Parietal lobe (tissue), 2 donors: Measurements from ENCODE around the gene DCDC2B.

DNA sequence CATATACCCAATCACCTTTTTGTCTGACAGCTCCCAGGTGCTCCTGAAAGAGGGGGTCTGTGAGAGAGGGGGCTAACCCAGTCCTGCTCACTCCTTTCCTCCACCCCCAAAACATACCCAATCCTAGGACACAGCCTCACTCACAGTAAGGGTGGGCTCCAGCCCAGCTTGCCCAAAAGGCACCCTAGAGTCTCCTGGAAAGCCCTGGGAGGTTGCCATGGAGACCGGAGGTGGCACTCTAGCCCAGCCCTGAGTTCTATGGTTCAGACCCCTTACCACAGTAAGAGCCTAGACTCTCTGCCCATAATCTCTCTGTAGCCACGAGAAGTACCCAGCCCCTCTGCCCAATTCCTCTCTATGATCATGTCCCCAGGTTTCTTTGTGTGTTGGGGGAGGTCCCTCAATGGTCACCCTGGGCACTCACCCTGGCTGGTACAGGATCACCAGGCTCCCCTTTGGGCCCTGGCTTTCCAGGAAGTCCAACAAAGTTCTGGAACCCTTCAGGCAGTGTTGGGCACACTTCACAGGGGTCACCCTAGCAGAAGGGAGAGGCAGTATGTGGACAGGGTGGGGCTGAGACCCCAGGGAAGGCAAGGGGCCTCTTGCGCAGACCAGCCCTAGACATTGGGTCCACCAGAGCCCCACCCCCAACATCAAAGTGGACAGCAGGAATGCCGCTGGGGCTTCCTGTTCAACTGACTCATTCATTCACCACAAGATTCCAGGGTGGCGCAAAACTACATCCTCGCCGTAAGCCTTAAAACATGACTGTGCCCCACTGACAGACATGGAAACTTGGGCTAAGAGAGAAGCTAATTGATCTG is 14.3 kb downstream of the COL16A1 start:
- RAMPAGE, long total RNA, result no peak

DNA sequence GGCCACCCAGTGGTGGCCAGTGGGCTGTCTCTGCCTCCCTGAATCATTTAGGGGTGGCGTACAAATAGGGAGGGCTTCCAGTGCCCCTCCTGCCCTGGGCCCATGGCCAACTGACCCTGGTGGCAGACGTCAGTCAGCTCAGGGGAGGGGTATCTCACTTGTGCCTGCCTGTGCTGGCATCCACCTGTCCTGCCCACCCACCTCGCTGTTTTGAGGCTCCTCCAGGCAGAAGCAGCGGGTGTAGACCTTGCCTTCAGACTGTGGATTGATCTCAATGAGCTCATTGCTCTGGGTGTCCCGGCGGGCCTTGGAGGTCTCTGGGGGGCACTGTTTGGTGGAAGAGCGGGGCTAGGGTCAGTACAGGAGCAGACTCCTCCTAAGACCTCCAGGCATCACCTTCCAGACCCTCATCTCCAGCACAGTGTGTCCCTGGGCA is 7.0 kb downstream of the COL16A1 start:
- RAMPAGE, long total RNA, result no peak

- RAMPAGE, long total RNA, result no peak
These were observed 49.0 kb downstream of the PTP4A2 start for GRCh38 chr1:31888980-31889763.

DNA sequence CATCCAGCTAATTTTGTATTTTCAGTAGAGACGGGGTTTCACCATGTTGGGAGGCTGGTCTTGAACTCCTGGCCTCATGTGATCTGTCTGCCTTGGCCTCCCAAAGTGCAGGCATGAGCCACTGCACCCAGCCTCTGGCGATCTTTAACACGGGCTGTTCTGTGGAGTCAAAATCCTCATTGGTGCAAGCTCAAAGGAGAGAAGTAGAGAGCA is 34.5 kb downstream of the PTP4A2 start:
- RAMPAGE, long total RNA, result no peak

- RAMPAGE, long total RNA, result no peak
These were observed 33.0 kb downstream of the PTP4A2 start for GRCh38 chr1:31905059-31905705.

DNA sequence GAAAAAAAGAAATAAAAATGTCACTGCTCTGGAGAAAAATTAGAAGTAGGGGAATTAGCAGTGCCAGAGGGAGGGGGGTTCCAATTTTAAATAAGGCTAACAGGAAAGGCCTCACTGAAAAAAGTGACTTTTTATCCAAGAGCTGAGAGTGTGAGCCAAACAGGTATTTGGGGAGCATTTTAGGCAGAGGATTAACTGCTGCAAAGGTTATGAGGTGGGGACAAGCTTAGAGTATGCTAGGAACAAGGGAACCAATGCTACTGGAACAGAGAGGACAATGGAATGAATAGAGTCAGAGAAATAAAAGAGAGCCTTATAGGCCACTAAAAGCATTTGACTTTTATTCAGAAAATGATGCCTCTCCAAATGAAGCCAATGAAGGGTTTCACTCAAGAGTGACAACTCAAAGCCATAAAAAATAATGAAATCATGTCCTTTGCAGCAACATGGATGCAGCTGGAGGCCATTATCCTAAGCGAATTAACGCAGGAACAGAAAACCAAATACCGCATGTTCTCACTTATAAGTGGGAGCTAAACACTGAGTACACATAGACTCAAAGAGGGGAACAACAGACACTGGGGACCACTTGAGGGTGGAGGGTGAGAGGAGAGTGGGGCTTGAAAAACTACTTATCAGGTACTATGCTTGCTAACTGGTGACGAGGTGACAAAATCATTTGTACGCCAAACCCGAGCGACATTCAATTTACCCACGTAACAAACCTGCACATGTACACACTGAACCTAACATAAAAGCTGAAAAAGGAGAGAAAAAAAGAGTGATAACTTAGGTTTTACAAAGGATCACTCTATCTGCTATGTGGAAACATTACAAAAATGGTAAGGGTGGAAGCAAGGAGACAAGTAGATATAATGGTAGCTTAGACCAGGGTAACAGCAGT is 11.2 kb downstream of the PTP4A2 start:
- RAMPAGE, long total RNA, result no peak

DNA sequence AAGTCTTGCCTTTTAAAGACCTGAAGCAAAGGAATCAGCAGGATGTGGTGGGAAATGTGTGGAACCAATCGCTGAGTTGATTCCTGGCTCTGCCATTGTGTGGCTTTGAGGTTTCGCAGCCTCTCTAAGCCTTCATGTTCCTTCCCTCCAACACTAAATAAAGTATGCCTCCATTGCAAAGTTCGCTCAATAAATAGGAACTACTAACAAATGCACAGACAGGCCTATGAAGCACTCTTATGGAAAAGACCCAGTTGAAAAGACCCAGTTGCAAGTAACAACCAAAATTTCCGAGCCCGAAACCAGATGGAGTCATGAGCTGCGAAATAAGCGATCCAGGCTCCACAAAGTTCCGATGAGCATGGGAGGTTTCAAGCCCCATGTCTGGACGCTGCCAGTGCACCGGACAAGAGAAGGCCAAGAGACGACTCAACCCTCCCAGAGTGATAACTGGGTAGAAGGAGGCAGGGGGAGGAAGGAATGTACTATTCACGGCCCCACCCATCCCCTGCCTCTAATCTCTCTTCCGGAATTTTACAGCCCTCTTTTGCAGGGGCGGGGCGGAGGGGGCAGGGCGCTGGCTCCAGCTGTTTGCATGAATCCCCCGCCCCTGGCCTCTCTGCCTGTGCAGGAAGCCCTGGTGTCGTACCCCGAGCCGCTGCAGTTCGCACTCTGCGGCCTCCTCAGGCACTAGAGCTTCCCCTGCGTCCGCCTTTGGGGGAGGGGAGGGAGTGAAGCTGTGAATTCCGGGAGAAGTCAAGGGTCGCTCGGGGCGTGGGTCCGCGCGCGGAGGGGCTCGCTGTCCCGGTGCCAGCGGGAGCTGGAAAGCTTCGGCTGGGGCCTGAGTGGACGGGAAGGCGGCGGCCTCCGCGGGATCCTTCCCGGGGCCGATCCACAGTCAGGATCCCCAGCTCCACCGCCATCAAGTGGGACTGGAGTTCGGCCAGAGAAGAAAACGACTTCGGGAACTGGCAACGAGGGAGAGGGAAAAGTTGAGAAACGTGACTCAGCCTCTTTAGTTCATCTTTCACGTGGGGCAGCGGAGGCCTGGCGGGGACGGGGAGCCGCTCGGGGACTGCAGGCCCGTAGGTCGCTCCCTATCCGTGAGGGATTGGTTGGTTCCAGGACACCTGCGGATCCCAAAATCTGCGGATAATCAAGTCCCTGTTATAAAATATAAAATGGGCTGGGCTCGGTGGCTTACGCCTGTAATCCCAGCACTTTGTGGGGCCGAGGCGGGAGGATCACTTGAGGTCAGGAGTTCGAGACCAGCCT is 6.2 kb upstream of the PTP4A2 start:
- RAMPAGE, long total RNA, result no peak

DNA sequence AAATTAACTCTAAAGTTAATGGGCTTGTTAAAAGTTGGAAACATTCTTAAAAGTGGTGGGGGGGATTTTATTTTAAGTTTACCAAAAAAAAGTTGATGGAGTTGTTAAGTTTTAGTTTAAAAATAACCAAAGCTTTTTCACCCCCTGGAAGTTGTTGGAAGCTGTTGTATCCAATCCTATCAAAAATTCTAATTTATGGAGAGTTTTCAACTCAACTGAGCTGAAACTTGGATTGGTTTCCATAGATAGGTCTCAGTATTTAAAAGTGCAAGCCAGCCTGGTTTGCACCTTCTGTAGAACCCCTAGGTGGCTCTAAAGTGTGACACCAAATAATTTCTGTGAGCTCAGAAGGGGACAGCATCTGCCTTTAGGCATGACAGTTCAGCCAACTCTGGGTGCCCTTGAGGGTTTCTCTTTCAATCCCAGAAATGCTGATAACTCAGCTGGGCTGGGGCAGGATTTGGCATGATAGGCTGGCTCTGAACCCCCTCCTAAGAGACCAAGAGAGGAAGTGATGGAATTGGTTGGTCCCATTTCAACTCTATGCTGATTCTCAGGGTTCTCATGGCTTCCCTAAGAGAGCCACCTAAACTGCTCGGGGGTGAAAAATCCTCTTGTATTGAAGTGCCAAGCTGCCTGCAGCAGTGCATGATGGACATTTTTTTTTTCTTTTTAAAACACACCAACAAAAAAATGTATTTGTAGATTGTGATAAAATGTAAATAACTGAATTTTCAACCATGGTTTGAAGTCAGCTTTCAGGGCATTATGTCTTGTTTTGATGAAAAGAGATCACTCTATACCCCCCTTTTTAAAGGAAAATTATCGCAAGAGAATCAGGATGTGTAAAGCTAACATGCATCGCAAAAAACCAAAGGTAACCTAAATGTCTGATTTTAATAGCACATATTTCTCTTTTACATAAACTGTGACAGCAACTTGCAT is 28.5 kb upstream of the TMEM39B start:
- RAMPAGE, long total RNA, result no peak

DNA sequence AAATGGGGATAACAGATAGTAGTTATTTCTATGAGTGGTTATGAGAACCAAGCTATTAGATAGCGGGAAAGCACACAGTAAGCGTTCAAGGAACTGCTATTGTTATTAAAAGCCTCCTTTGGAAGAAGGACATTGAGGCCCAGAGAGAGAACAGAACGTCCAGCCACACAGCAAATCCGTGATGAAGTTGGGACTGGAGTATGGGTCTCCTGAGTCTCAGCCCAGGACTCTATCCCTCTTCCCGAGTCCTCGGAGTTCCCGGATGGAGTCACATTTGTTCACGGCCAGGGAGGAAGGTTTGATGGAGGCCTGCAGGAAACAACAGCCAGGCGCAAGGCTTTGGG is 407 bp upstream of the TXLNA start:
- RAMPAGE, long total RNA, result no peak

GRCh38 chr1:32198068-32198924 is 2.1 kb upstream of the CCDC28B start:
- RAMPAGE, long total RNA, result no peak

- RAMPAGE, long total RNA, result no peak
These were observed 782 bp upstream of the CCDC28B start for GRCh38 chr1:32199540-32200085.

- RAMPAGE, long total RNA, result no peak
These were observed 606 bp downstream of the CCDC28B start for GRCh38 chr1:32200929-32201472.

GRCh38 chr1:32201473-32201982 is 1.1 kb downstream of the CCDC28B start:
- RAMPAGE, long total RNA, result no peak

DNA sequence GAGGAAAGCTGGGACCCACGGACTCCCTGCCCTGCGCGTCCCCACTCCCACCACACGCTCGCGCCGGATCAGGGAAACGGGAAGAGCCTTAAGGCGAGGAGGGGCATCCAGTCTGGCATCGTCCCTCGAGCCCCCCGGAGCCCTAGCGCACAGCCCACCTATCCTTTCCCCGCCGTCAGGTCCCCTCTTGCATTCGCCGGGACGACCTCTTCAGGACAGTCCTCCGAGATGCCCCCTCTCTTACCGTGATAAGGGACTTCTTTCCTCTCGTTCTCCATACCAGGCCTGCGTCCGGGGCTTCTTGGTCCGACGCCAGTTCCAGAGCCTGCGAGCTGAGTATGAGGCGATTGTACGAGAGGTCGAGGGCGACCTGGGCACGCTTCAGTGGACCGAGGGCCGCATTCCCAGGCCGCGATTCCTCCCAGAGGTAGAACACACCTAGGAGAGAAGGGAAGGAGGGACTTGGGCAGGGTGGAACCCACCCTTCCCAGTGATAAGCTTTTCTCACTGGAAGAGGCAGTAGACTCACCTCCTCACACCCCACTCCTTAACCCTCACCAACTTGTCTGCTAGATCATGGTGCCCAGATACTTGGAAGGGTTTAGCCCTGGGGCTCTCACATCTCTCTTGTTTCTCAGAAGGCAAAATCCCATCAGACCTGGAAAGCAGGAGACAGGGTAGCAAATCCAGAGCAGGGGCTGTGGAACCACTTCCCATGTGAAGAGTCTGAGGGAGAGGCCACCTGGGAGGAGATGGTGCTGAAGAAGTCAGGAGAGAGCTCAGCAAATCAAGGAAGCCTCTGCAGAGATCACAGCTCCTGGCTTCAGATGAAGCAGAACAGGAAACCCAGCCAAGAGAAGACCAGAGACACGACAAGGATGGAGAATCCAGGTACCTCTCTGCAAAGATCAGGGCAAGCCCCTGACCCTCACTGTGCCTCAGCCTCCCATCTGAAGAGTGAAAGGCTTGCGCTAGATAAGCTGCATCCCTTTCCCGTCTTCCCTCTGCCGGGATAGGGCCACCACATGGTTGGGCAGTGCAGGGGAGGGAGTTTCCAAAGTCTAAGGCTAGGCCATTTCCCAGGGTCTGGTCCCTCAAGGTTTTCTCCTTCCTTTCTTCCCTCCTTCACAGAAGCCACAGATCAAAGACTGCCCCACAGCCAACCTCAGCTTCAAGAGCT is 790 bp downstream of the IQCC start:
- RAMPAGE, long total RNA, result no peak

- RAMPAGE, long total RNA, result no peak
These were observed at the start of gene DCDC2B for GRCh38 chr1:32208601-32209522. TSS of gene DCDC2B (plus strand) at chr1:32209089.

DNA sequence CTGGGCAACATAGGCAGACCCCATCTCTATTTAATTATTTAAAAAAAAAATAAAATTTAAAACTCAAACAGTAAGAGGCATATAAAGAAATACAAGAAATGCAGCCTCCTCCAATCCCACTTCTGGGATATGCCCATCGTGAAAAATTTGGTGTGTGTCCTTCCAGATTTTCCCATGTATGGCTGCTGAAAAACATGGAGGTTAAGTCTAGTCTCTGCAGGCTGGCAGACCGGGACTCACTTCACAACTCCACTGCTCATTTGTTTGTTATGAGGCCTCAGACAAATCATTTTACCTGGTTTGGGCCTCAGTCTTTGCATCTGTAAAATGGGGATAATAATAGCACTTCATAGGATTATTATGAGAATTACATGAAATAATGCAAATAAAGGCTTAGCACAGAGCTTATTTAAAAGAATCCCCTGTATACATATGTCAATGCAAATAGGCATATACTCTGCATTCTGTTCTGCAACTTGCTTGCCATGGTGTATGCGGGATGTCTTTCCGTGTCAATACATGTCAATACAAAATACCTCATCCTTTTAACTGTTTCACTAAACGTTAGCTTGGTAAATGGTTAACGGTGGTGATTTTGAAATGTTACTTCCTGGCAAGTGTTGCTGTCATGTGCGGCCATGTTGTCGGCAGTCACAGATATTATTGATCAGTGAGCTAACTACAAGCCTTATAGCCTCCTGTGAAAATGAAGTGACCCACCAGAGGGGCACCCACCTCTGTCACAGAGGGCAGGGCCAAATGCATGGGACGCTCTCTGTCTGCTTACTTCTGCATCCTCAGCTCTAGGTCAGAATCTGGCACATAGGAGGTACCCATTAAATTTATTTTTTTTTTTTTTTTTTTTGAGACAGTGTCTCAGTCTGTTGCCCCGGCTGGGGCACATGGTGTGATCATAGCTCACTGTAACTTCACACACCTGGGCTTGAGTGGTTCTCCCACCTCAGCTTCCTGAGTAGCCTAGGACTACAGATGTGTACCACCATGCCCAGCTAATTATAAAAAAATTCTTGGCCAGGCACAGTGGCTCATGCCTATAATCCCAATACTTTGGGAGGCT is 4.2 kb downstream of the LCK start:
- RAMPAGE, long total RNA, result no peak

DNA sequence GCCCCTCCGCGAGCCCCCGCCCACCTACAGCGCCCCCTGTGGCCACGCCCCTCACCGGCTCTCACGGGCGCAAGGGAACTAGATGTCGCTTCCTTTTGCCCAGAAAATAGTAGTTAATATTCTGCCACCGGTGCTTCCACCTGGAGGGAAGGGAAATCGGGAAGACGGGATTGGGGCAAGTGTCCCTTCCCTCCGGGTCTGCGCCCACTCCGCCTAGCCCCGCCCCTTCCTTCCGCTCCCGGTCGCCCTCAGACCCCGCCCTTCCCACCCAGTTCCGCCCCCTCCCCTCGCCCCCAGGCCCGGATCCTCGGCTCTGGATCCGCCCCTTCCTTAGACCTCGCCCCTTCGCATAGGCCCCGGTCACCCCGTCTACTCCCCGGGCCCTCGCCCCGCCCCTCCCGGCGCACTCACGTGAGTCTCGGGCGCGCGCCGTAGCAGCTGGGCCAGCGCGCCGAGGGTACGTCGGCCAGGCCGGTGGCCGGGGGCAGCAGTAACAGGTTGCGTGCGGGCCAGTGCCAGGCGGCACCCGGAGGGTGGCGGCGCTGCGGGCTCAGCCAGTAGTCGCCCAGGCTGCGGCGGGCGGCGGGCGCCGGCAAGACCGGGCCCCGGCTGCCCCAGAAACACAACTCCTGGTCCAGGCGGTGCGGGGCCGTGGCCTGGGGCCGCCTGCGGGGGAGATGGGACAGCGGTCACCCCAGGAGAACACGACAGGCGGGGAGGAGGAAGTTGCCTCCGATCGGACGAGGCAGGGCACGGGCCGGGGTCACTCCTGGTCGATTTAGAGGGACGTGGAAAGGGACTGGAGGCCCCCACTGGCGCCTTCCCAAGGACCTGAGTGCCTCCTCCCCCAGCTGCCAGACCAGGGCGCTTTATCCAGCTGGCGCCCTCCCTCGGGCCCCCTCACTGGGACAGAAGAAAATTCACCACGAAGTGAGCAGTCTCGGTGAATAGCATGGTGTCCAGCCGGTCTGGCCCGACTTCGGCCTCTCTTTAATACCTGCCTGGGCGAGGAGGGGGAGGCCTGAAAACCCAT is 10.8 kb downstream of the FAM229A start:
- RAMPAGE, long total RNA, result no peak

- RAMPAGE, long total RNA, result no peak
These were observed 4.2 kb downstream of the FAM229A start for GRCh38 chr1:32357893-32358677.

DNA sequence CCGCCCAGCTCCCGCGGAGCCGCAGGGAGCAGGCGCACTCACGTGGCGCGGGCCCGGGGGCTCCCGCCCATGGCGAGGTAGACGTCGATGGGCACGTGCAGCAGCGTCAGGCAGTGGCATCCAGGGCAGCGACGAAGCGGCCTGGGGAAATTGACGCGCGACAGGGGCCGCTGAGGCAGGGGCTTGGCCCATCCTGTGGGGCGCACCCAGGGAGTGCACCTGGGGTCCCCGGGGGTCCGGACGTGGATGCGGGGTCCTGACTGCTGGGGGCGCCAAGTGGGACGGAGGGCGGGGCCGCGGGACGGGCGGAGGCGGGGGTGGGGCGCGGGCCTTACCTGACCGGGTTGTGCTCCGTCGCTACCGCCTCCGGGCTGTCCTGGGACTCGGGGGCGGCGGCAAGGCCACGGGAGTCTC is 883 bp downstream of the FAM229A start:
- RAMPAGE, long total RNA, result no peak

GRCh38 chr1:32364905-32365679 is 2.8 kb downstream of the TSSK3 start:
- RAMPAGE, long total RNA, result no peak